AG10803 (cell line): ENCODE data around the gene USP15.

GRCh38 chr12:58887956-58888627 is 32.2 kb downstream of the LRIG3 start:
- RRBS: no CpG with 5 or more reads among the region's 4 CpGs

DNA sequence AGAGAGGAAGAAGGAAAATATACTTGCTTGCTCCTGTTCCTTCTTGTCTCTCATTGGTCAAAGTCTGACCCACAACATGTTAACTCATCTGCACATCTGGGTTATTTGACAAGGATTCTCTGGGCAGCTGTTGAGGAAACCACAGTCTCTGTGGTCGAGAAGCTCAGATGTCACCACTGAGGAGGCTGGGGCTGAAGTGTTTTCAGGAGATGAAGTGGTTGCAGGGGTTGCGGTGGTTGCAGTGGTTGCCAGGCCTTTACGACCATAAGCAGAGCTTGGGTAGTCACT is 265.0 kb upstream of the LRIG3 start:
- RRBS: no CpG with 5 or more reads among the region's 3 CpGs

GRCh38 chr12:60270099-60270298 is 674.2 kb downstream of the SLC16A7 start:
- RRBS: no CpG with 5 or more reads among the region's 14 CpGs

DNA sequence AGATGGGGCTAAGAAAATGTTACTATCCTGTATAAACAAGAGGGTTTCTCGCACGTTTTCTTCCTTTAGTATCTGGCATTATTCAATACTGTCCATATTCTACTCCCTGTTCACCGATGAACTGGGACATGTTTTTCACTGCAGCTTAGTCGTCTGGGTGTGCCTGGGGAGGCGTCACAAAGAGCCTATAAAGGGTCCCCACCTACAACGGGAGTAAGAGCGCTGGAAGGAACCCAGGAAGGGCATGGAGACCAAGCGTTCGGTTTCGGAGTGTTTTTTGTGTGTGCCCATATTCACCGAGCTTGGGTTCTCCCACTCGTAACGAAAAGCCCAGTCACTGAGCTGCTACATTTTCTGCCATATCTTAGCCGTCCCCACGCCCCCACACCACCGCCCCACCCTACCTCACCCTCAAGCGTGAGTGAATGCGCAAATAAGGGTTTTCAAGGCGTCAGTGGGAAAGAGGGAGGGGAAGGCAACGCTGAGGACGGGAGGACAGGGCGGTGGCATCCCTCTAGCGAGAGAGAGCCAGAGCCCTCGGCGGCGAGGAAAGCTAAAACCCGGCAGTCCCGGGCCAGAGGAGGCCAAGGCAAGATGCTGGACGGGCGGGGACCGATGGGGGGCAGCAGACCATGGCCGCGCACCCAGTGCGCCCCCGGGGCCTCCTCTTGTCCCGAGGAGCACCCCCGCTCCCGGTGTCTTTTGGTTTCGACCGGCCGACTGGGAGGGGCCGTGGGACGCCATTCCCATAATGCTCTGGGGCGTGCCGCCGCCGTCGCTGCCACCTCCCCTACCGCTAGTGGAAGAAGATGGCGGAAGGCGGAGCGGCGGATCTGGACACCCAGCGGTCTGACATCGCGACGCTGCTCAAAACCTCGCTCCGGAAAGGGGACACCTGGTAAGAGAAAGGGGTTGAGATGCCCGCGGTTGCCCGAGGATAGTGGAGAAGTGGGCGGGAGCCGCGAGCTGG is at the start of gene USP15:
USP15 (plus strand) TSS at position 799 of the 970 bp plus-strand sequence.
- RRBS: under 1% methylated on average over 10 of the region's 65 CpGs

- RRBS: no CpG with 5 or more reads among the region's 3 CpGs
These were observed 39.1 kb downstream of the MON2 start for GRCh38 chr12:62505679-62506078.

- RRBS: no CpG with 5 or more reads among the region's 3 CpGs
These were observed 65.6 kb downstream of the MON2 start for GRCh38 chr12:62532158-62532669.

- RRBS: no CpG with 5 or more reads among the region's 3 CpGs
These were observed 137.9 kb downstream of the MON2 start for GRCh38 chr12:62604618-62604894.

GRCh38 chr12:62702645-62703337 is 232.2 kb downstream of the PPM1H start:
- RRBS: no CpG with 5 or more reads among the region's 9 CpGs

- RRBS: no CpG with 5 or more reads among the region's 5 CpGs
These were observed 100.4 kb downstream of the SRGAP1 start for GRCh38 chr12:63944832-63945361.

GRCh38 chr12:64078728-64079189 is 143.3 kb downstream of the KICS2 start:
- RRBS: no CpG with 5 or more reads among the region's 8 CpGs

DNA sequence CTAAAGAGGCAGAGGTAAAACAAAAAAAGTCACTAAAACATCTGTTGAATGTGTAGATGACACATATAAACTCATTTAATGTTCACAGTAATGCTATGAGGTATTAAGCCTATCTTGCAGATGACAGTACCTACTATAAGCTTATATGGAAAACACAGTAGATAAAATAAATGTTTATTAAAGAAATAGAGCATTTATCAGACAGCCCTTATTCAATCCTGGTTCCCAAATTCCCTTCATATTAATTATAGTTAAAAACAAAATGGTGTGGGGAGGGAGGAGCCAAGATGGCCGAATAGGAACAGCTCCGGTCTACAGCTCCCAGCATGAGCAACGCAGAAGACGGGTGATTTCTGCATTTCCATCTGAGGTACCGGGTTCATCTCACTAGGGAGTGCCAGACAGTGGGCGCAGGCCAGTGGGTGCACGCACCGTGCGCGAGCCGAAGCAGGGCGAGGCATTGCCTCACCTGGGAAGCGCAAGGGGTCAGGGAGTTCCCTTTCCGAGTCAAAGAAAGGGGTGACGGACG is 26.7 kb downstream of the KICS2 start:
- RRBS: no CpG with 5 or more reads among the region's 16 CpGs

DNA sequence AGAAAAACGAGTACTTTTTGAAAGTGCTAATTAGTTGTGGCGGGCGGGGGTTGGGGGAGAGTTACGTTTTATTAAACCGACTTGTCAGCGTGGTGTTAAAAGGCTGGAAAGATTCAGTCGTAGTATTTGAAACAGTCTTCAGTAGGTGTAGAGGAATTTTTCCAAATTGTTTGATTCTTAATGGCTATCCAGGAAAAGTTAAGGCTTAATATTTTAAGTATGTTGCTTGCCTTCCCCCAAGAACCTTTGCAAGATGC is 1.1 kb downstream of the XPOT start:
- RRBS: no CpG with 5 or more reads among the region's 7 CpGs

GRCh38 chr12:64456825-64457350 is 5.0 kb downstream of the TBK1 start:
- RRBS: no CpG with 5 or more reads among the region's 4 CpGs

DNA sequence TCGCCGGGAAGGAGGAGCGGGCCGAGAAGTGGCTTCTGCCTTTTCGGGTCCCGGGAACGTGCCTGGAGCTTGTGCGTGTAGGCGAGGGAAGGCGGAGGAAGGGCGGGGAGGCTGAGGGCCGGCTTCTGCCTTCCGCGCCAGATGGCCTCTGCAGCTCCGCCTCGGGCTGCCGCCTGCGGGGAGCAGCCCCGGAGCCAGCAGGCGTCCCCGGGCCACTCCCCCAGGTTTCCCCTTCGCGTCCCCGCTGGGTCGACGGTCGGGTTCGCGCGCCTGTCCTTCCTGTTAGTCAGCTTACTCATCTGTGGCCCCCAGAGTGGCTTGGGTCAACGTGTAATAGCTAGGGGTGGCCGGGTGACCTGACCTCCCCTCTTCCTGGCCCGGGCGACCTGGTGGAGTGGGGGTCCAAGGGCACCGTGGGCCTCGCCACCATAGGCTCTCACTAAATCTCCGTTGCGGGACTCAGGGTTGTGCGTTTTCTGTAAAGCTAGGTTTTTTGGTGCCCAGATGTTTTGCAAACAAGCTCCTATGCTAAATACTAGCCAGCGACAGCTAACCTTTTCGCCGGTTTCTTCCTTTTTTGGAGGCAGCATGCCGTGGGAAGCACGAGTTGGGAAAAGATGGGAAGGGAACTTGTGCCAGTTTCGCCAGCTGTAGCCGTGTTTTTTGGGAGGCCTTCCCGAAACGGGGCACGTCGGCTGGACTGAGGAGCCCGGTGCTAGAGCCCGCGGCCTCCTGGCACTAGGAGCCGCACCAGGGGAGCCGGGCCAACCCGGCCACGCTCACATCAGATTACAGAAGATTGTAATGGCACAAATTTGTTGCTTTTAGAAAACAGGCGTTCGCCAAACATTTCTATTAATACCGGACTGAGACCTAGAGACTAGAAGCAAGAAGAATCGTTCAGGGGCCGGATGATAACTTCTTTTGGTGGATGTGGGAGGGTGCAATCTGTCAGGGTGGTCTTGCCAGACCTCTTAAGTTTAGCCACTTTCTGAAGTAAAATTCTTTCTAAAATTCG is 865 bp downstream of the RASSF3 start:
- RRBS: 2% methylated on average over 25 of the region's 63 CpGs

DNA sequence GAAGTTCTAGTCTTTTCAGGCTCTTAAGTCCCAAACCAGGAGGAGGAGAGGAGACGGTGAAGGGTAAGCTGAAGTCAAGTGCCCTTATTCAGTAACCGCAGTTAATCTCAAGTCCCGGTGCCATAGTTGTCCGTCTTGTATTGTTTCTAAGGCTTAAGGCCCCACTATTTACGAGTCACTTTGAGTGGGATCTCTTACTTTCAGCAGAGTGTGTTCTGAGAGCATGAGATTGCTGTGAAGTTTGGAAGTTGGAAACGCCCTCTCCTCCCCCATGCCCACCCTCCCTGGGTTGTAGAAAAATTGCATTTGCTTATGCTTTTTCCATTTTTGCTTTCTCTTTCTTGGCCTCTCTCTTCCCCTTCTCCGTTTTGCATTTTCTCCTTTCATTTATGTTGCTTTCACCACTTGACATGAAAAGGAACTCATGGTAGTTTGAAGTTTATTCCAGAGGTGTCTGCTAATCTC is 1.6 kb downstream of the RASSF3 start:
- RRBS: no CpG with 5 or more reads among the region's 7 CpGs

- RRBS: no CpG with 5 or more reads among the region's 1 CpG
These were observed 17.3 kb downstream of the RASSF3 start for GRCh38 chr12:64627519-64628125.

DNA sequence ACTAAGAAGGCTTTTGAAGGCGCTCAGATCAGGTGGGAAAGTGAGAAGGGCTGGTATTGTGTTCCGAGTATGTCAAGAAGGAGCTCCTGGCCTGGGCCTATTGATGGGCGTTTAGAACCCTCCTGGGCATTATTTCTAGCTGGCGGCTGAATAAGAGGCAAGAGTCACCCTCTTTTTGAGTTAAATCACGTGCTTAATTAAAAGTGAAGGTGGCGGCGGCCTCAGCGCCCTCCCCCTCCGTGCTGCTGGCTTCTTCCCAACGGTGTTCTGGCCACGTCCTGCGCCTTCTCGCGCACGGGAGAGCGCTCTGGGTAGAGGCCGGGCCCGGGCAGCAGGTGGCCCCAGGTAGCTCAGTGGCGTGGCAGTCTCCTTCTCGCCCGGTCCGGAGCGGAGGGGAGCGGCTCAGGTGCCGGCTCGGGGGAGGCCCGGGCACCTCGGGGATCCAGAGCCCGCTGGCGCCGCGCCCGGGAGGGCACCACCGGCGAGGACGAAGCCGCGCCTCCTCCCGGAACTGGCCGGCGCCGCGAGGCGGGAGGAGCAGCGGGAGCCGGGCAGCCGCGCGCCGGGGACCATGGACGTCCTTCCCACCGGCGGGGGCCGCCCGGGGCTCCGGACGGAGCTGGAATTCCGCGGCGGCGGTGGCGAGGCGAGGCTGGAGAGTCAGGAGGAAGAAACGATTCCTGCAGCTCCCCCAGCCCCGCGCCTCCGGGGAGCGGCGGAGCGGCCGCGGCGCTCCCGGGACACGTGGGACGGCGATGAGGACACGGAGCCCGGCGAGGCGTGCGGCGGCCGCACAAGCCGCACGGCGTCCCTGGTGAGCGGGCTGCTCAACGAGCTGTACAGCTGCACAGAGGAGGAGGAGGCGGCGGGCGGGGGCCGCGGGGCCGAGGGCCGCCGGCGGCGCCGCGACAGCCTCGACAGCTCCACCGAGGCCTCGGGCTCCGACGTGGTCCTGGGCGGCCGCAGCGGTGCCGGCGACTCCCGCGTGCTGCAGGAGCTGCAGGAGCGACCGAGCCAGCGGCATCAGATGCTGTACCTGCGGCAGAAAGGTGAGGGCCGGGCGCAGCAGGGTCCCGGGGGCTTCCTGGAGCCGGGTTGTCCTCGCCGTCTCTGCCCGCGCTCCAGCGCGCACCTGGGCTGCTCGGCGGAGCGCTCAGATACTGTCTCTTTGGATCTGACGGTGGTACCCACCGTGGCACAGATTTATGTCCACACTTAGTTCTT is 21.4 kb upstream of the GNS start:
- RRBS: 4% methylated on average over 41 of the region's 132 CpGs

DNA sequence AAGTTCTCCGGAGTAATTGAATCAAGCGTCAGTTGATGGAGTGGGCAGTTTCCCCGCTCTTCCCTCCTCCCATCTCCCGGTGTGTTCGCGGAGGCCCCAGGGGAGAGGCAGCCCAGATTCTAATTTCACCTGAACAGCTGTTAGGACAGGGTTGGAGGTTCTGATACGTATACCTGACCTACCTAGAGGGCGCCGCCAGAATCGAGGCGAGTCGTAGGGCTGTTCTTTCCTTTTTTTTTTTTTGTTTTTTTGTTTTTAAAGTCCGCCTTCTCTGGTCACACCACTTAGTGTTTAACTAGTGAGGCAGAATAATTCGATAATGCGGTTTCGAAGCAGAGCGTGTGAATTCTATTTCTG is 22.2 kb upstream of the GNS start:
- RRBS: 2% methylated on average over 4 of the region's 17 CpGs